Left cardiac atrium (tissue), 1 donor: ENCODE results near the gene KATNAL2.

DNA sequence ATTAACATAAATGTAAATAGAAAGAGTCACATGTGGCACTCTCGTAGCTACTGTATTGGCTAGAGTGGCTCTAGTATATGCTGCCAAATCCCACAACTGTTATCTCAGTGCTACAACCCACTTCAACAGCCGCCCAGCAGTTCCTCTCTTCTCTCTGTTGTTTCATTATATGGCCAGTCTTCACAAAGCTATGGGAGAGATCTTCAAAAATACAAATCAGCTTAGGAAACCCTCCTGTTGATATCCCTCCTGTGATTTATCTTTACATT lies 425.8 kb downstream of the SETBP1 start:
- PRO-cap: no peak

GRCh38 chr18:45370227-45371040 lies 244.8 kb upstream of the SLC14A2 start:
- PRO-cap: no peak

- PRO-cap: no peak
Observed at GRCh38 chr18:45665953-45666552, 50.8 kb downstream of the SLC14A2 start.

- PRO-cap: no peak
Observed at GRCh38 chr18:45802864-45803157, 22.7 kb upstream of the SIGLEC15 start.

DNA sequence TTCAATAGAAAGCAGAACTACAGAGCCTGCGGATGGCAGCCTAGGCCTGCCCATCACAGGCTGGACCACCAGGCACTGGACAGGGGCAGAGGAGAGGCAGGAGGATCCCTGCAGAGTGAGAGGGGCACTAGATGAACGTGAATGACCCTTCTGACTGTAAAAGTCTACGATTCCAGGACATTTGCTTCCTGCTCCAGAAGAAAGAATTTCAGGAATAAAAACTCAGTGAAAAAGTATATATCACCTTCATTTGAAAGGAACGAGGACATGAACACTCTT lies 23.7 kb downstream of the SIGLEC15 start:
- PRO-cap: no peak

DNA sequence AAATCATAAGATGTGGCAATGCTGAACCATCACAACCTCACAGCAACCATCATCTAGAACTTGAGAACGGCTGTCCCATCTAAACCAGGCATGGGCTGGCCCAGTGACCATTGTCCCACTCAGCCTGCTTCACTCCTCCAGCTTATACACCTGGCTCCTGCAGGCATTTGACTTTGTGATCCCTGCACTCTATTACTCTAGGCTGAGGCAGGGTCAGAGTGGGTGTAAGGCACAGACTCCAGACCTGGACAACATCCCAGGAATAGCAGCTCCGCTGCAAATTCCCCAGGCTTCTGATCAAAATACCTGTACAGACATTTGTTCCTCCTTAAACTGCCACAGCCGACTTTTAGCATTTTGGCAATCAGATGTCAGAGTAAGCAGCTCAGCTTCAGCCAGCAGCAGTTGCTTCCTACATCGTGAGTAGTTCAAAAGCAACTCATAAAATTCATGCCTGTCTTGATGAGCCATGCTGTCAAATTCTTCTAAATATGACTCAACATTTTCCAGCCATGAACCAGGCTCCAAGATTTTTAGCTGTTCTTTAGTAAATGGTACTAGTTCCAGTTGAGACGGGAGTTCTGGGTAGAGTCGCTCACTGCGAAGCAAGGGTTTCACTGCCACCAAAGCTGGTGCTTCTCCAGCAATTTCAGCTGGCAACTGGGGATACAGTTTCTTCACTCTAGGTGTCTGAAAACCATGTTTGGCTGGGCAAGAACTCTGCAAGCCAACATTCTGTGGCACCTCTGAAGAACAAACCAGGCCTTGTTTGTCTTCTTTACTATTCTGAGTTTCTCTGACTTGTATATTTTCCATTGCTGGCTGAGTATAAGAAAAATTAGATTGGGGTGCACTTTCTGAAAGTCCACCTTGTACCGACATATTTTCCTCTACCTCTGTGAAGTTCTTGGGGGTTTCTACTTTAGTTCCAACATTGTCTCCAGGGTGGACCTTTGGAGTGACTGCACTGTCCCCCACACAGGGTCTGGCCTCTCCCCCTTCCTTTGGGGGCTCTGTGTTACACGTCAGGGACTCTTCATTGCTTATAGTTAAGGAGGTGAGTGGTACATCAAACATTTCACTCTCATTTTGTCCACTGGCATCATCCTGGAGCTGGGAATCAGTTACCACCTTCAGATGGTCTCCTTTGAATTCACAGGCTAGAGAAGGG lies 12.7 kb downstream of the EPG5 start:
- PRO-cap: no peak

GRCh38 chr18:46077334-46078097 lies 5.5 kb upstream of the PSTPIP2 start:
- PRO-cap: no peak

- PRO-cap: no peak
Observed at GRCh38 chr18:46711339-46711949, 45.4 kb downstream of the ST8SIA5 start.

GRCh38 chr18:46917570-46917955 lies at the start of gene KATNAL2:
TSS of gene KATNAL2 (plus strand) at chr18:46917602.
- PRO-cap: bidirectional peak, plus-strand start at chr18:46917602, minus-strand start at chr18:46917454

- PRO-cap: no peak
Observed at GRCh38 chr18:47825442-47825858, 105.0 kb downstream of the SMAD2 start.

DNA sequence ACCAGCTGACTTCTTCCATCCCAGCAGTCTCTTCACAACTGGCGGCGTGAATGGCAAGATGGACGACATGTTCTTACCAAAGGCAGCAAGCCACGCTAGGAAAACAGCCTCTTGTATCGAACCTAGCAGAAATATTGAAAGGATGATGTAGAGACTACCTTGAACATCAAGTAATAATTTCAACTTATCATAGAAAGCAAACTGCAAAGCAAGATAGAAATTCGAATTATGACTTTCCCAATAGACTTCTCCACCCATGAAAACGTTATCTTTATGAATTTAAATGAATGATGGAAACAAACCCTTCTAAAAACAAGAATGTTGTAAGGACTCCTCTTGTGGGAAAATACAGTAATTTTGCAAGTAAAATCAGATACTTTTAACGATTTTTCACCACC lies 33.8 kb downstream of the SMAD2 start:
- PRO-cap: no peak

DNA sequence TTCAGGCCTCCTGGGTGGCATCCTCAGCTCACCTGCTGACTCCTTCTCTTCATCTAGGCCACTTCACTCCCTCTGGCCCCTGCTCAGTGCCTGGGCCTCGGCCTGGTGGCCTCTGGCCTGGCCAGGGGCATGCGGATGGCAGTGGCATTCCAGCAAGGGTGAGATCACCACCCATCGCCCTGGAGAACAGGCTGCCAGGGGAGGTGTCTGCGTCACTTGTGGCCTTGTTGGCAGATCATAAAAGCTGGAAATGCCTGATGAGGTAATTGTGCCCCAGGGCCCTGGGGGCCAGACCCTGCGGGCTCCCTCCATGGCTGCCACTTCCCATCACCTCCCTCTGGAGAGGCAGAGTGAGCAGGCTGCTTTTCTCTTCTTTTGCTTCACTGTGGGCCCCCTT lies 72.5 kb upstream of the SMAD2 start:
- PRO-cap: no peak

DNA sequence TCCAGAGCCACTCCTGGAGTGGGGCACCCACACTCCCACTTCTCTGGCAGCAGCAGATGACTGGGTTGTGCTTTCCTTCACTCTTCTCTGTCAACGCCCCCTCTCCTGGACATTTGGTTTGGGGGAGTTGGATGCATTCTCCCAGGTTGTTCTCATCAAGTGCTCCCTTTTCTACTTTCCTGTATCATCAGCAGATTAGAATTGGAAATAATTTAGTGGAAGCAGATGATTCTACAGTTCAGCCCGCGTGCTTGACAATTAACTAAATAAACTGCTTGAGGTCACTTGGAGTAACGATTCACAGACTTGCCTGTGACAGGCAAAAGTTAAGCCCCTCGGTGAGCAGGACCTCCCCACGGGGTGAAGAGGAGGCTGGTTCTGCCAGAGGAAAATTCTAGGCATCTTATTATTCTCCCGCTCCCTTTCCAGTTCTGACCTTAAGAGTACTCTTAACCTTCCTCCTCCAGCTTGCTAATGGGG lies 169.6 kb upstream of the SMAD2 start:
- PRO-cap: no peak

- PRO-cap: bidirectional peak, plus-strand start at chr18:48161467, minus-strand start at chr18:48161341; bidirectional peak, plus-strand start at chr18:48161905, minus-strand start at chr18:48161709
Observed at GRCh38 chr18:48161190-48161997, 230.9 kb upstream of the SMAD2 start.

GRCh38 chr18:48164979-48165923 lies 234.8 kb upstream of the SMAD2 start:
- PRO-cap: no peak

- PRO-cap: no peak
Observed at GRCh38 chr18:48548408-48549039, 9.7 kb downstream of the CTIF start.

- PRO-cap: no peak
Observed at GRCh38 chr18:48711429-48712023, 172.7 kb downstream of the CTIF start.

- PRO-cap: no peak
Observed at GRCh38 chr18:48714757-48715424, 176.1 kb downstream of the CTIF start.

GRCh38 chr18:48734897-48735592 lies 196.2 kb downstream of the CTIF start:
- PRO-cap: no peak

GRCh38 chr18:48749709-48750201 lies 201.0 kb downstream of the SMAD7 start:
- PRO-cap: no peak